HT-29 (cell line): ENCODE results near the genes TEX38 and BEND5.

DNA sequence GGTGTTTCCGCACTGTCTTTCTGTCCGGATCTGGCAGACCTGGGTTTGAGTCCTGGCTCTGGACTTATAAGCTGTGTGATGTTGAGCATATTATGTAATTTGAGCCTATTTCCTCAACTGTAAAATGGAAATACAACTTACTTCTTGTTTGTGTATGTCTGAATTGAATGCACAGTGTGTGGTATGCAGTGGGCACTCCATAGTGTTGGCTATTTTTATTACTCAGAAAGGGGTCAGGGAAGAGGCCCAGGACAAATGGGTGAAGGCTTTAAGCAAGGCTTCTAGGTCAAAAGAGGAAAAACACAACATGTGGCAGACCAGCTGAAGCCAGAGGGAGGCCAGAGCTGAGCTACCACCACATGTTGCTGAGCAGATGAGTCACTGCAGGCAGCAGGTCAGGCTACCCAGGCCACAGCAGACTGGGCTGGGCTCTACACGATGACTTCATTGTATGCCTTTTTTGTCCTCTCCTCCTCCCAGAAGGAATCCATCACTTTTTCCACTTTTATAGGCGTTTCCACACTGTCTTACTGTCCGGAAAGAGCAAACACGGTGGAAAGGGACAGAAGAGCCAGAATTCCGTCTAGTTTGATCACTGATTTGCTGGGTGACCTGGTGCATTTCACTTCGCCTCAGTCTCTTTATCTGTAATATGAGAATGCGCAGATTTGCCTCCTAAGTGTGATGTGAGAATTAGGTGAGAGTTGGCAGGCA, 728 bp upstream of the MAST2 start:
- RAMPAGE, long total RNA, result no peak

- RAMPAGE, long total RNA, result no peak
Measured at GRCh38 chr1:46192012-46192759, 6.0 kb downstream of the POMGNT1 start.

DNA sequence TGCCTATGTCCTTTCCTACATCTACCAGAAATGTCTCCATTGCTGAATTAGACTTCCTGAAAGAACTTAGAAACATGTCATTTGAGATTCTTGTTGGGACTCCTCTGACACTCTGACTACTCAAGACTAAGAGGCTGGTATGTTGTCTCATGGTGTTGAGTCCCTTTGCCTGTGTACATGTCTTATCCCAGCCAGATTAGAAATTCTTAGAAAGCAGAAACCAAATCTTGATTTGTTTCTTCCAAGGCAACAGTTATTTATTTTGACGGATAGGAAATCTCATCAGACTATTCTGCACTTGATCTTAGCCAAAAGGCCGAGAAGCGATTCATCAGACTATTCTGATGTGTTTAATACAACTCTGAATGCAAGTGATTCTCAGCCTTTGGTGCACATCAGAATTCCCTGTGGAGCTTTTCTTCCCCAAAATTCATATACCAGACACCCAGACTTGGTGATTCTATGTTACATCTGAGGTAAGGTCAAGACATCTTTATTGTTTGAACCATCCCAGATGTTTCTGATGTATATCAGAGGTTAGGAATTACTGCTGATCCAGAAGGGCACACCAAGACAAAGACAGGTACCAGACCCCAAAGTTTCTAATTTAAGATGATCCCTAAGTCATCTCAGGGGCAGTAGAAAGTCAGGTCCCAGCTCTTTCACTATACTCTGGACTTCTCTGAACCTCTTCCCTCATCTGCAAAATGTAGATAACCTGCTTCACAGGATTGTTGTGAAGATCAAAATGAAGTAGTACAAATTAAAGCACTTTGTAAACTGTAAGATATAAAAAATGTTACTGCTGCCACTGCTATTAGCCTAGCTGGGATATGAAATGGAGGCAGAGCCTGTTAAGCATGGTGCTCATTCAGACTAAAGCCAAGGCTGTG, 15.5 kb downstream of the LRRC41 start:
- RAMPAGE, long total RNA, result no peak

- RAMPAGE, long total RNA, result no peak
Measured at GRCh38 chr1:46352079-46352544, 11.5 kb downstream of the NSUN4 start.

DNA sequence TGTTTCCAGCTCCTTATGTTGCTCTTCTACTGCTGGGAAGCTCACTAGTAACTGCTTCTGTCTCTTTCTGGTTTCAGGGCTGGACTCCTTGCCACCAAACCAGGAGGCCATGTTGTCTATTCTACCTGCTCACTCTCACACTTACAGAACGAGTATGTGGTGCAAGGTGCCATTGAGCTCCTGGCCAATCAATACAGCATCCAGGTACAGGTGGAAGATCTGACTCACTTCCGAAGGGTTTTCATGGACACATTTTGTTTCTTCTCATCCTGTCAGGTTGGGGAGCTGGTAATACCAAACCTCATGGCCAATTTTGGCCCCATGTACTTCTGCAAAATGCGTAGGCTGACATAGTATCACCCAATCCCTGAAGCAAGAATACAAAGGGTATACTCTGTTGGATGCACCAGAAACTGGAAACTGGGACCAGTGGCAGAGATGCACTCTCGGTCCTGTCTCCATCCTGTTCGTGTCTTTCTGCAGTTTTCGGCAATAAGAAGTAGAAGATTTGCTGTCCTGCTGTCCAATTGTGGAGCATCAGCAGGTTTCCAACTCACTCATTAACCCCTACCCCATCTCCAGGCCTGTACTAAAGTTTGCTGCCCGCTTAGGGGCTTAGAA, 21.0 kb downstream of the NSUN4 start:
- RAMPAGE, long total RNA, result no peak

- RAMPAGE, long total RNA, result no peak
Measured at GRCh38 chr1:46410318-46411607, 16.6 kb downstream of the FAAH start.

DNA sequence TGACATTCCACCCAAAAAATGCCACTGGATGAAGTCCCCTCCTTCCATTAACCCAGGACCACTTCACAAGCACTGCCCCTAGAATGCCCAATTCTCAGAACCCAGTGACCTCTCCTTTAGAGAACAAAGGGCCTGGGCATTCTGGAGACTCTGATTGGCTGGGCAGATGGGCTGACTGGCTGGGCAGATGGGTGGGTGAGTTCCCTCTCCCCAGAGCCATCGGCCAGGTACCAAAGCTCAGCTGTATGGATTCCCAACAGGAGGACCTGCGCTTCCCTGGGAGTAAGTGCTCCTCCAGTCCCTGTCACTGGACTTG, at the start of gene TEX38:
TEX38 (plus strand) TSS at position 165 of the 316 bp plus-strand sequence.
- RAMPAGE, long total RNA, result no peak

GRCh38 chr1:46691674-46692331, 20.1 kb downstream of the TEX38 start:
- RAMPAGE, long total RNA, result no peak

GRCh38 chr1:46717600-46718105, 1.3 kb downstream of the EFCAB14 start:
- RAMPAGE, long total RNA, result no peak

- RAMPAGE, long total RNA, result no peak
Measured at GRCh38 chr1:46810640-46811366, 12.0 kb downstream of the CYP4B1 start.

- RAMPAGE, long total RNA, result no peak
Measured at GRCh38 chr1:46948569-46948883, 7.2 kb upstream of the CYP4A11 start.

DNA sequence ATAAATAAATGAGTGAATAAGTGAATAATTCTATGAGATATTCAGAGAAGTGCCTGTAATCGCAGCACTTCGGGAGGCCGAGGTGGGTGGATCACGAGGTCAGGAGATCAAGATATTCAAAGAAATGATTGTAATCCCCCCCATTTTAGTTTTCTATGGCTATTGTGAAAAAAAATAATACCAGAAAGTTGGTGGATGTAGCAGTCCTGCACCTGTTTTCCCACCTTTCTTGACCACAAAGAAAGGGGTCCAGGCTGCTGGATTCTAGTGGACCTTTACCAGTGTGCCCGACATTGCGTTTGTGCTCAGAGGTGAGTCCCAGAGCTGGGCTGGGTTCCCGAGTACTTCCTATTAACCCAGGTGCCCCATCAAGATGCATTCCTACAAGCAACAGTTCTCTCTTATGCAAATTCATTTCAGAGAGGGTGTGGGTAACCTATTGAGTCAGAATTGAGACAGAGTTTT, 7.6 kb upstream of the CYP4A22 start:
- RAMPAGE, long total RNA, result no peak

DNA sequence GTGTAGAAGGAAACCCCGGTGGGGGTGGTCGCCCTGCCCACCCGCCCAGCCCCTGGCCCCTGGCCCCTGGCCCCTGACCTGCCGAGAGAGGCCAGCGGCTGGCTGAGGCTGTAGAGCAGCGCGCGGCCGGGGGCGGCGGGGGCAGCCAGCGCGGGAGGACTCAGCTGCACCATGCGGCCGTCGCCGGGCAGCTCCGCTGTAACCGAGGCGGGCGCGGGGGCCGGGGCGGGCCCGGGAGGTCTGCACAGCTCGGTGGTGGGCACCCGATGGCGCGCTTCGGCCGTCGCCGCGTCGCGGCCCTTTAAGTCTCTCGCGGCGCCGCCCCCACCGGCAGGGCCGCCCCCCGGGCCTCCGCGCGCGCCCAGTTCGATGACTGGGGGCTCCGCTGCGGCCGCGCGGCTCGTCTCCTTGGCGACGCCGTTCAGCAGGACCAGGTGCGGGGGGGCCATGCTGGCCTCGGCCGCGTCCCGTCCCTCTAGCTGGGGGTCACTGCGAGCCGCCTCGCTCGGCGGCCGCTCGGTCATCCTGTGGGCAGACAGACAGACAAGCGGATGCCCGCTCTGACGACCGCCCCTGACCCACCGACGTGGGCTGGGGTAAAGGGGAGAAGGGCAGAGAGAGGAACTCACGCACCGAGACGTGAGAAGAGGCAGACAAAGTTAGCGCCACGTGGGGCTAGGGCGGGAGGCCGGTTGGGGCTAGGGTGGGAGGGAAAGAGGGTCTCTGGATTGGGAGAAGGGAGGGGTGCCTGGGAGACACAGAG, 6.5 kb downstream of the TAL1 start:
- RAMPAGE, long total RNA, result no peak

- RAMPAGE, long total RNA, result no peak
Measured at GRCh38 chr1:47323593-47324277, 9.8 kb upstream of the STIL start.

- RAMPAGE, long total RNA, result no peak
Measured at GRCh38 chr1:47433076-47434193, 4.4 kb upstream of the FOXD2 start.

DNA sequence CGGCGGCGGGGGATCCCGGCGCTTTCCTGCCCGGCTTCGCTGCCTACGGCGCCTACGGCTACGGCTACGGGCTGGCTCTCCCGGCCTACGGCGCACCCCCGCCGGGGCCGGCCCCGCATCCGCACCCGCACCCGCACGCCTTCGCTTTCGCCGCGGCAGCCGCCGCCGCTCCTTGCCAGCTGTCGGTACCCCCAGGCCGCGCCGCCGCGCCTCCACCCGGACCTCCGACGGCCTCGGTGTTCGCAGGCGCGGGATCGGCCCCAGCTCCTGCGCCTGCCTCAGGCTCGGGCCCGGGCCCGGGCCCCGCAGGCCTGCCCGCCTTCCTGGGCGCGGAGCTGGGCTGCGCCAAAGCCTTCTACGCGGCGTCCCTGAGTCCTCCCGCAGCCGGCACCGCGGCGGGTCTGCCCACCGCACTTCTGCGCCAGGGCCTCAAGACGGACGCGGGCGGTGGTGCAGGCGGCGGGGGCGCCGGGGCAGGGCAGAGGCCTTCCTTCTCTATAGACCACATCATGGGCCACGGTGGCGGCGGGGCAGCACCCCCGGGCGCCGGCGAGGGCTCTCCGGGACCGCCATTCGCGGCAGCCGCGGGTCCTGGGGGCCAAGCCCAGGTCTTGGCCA, 1.1 kb downstream of the FOXD2 start:
- RAMPAGE, long total RNA, result no peak

- RAMPAGE, long total RNA, result no peak
Measured at GRCh38 chr1:47713380-47713687, 275.5 kb downstream of the FOXD2 start.

- RAMPAGE, long total RNA, result no peak
Measured at GRCh38 chr1:47726283-47726725, 270.9 kb downstream of the TRABD2B start.

DNA sequence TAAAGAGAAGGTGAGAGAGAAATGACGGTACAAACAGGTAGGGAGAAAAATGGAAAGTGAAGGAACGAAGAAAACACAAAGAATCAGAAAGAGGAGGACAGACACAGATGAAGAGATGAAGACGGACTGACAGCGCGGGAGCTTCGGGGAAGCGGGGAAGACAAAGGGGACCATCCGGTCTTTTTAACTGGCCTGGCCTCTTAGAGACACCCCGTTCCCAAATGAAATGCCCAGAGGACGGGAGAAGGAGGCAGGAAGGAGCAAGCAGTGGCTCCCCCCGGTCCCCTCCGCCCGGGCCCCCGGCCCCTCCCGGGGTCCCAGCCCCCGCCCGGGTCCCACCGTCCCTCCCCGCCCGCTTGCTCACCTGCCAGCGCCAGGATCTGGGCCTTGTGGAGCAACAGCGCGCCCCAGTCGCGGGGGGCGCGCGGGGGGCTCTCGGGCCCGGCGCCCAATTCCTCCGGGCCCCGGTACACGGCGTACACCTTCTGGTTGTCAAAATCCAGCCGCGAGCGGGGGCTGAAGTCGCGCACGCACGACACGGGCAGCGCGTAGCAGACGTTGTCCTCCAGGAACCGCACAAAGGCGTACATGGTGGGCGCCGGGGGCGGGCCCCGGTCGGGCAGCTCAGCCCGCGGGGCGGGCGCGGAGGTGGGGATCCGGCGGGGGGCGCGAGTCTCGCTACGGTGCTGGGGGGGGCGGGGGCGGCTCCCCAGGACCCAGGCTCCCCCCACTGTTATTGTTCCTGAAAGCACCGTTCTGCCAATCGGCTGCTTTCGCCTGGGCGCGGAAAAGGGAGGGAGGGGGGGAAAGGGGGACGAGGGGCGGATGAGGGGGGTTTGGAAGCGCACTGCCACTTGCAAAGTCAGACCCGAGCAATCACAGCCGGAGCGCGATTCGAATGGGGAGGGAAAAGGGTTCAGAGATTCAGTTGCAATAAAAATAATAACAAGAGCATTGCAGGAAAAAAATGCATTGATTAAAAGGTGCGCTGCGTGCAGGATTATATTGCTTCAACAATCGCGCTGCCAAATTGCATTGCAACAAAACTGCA, at the start of gene BEND5:
BEND5 (minus strand) TSS at position 650 of the 1,051 bp plus-strand sequence.
- RAMPAGE, long total RNA, result no peak

GRCh38 chr1:48777293-48777905, 708 bp upstream of the BEND5 start:
- RAMPAGE, long total RNA, result no peak